Camera-type eye (tissue), 1 donor: ENCODE measurements around a stretch of chr6.

GRCh38 chr6:15244622-15245262 lies 1.1 kb upstream of the JARID2 start:
- RAMPAGE, long total RNA: no peak

DNA sequence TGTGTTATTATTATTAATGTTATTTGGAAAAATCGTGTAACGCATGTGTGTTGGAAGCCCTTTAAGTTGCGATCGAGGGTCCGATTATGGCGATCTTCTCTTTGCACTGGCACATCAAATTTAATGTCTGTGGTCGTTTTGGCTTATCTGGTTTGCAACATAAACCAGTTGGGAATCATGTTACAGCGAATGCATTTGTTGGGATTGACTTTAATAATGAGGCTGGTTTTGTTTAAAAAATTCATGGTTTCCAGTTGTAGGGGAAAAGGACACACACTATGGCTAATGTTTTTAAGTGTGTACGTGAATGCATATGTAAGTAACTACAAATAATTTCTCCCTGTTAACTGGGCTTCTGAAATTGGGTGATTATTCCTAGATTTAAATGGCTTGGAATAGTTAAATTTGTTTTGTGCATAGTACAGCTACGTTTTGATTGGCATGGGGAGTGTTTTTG lies 1.1 kb downstream of the JARID2 start:
- RAMPAGE, long total RNA: no peak

DNA sequence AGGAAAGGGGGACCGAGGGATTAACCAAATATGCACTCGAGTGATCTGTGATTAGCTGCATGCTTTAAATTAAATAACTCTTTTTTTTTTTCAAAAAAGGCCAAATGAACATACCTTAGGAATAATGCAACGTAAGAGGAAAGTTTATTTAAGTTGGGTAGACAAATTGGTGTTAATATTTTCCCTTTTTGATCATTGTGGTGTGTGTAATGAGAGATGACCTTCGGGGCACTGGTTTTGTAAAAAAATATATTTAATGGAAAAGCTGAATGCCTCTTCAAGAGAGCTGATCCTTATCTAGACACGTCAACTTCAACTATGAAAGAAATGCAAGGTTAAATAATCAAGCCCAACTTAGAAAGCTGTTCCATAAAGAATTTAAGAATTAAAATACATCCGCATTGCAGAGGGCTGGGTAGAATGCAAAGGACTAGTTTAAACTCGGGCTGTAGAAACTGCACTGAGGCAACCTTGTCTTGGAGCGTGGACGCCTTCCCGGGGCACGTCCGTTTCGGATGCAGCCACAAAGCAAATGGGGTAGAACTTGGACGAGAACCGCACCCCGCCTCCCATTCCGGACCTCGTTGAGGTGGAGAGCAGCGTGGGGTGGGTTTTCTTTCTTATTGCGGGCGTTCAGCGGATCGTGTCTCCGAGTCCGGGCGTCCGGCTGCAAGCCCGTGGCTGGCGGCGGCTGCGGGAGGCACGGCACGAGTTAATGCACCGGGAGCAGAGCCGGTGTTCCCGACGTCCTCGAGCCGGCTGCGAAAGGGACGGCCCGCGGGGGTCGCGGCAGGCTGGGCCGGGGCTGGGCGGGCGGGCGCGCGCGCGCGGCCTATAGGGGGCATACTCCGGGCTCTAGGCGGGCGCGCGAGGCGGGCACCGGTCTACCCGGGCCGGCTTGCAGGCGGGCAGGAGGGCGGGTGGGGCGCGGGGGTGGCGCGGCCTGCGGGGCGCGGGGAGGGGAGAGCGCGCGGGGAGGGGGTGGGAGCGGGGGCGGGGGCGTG lies 1.9 kb downstream of the JARID2 start:
- RAMPAGE, long total RNA: no peak

DNA sequence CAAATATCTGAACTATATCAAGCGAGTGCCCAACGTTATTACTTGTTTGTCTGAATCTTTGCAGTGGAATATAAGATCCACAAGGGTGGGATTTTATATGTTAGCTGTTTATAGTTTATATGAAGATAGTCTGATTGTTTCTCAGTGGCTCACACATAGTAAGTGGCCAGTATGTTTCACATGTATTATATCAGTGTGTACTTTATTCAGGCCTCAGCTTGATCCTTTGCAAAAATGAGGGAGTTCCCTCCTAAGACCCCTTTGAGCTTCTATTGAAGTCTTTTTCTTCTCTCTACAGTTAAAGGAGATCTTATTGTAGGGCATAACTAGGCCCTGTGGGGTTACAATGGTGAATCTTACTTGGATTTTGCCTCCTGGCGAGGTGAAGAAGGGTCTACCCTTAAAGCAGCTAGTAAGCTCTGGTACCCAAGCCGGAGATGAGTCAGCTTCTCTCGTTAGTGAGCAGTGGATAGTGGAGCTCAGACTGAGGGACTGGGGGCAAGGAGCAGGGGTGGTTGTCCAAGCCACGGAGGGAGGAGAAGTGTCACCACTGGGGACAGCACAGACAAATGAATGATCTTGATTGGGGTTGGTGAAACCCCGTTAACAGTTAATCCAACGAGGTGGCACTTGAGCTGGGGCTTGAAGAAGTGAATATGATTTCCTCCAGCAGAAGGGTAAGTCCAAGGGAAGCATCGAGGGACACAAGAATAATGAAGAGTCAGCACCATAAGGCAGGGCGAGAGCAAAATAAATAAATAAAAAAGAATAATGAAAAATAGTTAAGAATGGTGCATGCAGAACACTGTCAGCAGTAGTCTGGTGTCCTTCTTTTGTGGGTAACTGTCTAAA lies 42.8 kb downstream of the JARID2 start:
- RAMPAGE, long total RNA: no peak

GRCh38 chr6:15364121-15364969 lies 118.5 kb downstream of the JARID2 start:
- RAMPAGE, long total RNA: no peak

DNA sequence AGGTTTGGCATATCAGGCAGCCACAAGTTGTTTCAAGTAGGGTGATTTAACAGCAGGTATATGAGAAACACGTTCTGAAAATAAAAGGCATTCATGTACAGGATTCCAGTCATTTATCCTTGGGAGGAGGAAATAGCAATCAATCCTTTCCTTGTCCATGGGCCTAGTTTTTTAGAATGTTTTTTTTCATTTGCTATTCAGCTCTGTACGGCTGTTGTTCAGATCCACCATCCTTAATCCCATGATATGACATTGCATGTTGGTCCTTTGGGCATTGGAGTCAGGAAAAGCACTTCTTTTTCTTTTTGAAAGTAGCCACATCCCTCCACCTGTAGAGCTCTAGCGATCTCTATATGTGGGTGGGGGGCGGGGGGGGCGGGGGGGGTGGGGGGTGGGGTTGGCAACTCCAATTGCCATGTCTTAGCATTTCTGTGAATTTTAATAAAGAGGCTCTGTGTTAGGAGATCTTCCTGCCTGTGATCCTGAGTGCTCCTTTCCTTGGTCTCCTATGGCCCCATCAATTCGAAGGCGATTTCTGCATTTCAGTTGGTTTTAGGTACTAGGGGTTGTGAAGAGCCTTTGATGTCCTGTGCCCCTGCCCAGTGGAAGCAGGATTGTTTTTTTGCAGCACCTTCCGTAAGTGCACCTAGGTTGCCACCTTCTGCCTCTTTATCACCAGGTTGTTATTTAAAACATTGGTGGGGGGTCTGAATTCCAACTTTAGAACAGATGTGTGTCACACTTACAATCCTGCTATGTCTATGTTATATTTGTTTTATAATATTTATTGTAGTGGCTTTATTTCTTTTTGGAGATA lies 120.5 kb downstream of the JARID2 start:
- RAMPAGE, long total RNA: no peak

GRCh38 chr6:15373700-15374299 lies 127.9 kb downstream of the JARID2 start:
- RAMPAGE, long total RNA: no peak

DNA sequence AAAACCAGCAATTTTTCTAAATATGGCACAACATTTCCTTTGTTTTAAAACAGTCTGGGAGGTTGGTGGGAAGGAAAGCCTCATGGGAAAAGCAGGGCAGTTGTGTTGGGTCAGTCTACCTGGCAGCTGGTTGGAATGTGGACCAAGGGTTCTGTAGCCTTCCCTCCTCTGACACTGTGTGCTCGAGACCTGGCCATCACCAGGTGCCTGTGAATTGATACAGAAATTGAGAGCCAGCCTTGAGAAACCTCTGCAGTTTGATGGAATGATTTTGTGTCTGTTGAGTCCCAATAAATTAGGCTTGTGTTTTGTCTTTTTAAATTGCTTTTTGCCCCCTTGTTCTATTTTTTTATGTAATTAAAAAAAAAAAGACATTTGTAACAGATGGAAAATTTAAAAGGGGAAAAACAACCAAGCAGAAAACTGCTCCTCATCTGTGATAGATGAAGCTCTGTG lies 202.8 kb downstream of the JARID2 start:
- RAMPAGE, long total RNA: no peak

DNA sequence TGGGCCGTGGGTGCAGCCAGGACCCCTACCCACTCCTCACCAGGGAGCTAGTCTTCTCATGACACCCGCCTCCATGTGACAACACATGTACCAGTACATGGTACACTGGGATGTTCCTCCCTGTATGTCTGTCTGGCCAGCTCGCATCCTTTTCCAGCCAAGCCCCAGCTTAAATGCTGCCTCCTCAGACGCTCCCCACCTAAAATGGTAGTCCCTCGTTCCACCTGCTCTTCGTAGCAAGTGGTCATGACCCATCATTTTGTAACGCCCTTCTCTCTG lies 162.4 kb downstream of the DTNBP1 start:
- RAMPAGE, long total RNA: no peak

- RAMPAGE, long total RNA: no peak
Observed at GRCh38 chr6:15515734-15516007, 147.2 kb downstream of the DTNBP1 start.

DNA sequence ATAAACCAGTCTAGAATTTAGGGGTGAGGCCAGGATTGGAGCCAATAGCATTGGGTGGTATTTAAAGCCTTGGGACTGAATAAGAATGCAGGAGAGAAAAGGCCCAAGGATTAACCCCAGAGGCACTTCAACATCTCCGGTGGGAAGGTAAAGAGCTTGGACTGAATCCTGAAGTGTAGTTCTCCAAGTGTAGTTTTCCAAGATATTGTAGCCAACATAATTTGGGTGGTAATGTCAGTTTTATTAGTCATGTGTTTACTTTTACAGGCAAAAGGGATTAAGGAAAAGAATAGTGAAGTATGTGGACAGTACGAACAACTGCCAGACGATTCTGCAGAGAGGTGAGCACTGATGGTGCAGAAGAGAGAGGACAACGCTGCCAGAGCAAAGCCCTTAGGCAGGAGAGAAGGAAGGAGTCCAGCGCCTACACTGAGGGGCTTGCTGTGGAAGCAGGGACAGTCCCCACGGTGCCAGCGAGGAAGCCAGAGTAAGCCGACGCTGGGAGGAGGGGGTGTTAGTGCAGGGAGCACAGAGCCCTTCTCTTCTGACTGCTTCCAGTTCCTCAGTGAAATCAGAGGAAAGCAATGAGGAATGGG lies 85.0 kb downstream of the DTNBP1 start:
- RAMPAGE, long total RNA: no peak

DNA sequence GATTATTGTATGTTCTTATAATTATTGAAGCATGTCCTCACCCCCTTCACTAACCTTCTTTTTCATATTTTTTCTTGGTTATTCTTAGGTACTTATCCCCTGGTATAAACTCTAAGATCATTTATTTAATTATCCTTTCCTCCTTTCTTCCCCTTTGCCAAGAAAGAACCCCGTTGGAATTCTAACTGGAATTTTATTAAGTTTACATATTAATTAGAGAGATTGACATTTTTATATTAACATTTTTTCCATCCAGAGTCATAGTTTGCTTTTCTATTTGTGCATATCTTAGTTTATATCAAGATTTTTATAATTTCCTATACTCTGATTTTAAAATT lies 56.9 kb upstream of the DTNBP1 start:
- RAMPAGE, long total RNA: no peak

GRCh38 chr6:15949383-15949818 lies 179.5 kb upstream of the MYLIP start:
- RAMPAGE, long total RNA: no peak

DNA sequence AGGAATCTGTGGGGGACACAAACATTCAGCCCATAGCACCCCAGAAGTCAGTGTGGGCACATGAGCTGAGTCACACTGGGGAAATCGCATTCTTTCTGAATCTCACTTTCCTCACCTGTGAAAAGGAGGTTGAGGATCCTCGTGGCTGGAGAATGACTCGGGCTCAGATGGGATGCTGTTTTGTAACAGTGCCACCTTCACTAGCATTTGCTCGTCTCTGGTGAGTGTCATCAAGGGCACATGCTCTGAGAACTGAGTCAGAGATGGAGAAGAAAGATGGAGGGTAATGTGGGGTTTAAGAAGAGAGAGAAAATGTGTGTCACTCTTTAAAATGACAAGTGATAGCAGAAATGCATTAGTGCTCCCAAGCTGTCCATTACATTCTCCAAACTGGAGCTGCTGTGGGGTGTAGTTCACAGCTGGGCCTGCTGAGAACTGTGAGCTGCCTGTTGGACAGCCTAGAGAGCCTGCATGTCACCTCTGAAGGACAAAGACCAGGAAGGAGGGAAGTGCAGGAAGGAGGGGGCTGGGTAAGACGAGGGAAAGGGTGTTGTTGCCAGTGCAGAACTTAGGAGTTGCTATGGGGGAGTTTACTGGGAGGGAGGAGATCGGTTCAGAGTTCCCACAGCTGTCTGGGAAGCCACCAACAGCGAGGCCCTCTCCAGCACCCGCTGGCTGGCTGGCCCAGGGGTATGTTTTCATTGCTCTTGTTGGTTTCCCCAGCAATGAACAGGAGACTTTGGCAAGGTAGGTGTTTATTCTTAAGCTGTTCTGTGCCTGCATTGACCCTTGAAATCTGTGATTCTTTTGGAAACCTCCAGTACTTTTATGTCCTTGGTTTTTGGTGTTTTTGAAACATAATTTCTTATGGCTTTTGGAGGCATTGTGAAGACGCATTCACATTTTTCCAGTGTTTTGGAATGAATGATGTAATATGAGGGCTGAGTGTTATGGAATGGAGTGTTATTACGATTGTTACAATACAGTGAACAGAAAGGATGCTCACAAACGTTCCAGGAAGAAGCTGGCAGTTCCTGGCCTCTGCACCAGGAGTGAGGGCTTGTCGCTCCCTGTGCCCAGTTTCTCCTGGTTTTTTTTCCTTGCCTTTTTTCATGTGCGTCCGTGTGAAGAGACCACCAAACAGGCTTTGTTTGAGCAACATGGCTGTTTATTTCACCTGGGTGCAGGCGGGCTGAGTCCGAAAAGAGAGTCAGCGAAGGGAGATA lies 19.9 kb downstream of the GMPR start:
- RAMPAGE, long total RNA: no peak

DNA sequence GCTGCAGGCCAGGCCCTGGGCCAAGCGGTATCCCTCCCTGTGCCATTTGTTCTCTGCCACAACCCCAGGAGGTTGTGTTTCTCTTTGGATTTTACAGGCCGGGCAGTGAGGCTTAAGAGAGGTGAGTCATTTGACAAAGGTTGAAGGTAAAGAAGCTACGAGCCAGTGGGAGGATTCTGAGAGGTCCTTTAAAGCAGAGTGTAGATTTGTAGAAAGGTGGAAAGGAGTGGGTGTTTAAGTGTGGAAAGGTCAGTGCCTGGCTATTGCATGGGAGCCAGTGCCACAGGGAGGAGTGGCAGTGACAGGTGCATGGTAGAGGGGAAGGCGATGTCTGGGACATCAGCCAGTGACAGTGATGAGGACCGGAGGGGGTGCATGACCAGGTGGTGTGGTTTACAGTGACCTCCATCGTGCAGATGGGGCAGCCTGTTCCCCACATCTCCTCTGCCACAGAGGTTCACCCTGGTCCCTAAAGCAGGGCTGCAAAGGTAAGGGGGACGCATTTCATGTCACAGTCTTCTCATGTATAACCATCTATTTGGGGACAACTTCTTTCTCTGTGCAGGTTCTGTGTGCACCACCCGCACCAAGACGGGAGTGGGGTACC lies 39.9 kb downstream of the GMPR start:
- RAMPAGE, long total RNA: no peak

DNA sequence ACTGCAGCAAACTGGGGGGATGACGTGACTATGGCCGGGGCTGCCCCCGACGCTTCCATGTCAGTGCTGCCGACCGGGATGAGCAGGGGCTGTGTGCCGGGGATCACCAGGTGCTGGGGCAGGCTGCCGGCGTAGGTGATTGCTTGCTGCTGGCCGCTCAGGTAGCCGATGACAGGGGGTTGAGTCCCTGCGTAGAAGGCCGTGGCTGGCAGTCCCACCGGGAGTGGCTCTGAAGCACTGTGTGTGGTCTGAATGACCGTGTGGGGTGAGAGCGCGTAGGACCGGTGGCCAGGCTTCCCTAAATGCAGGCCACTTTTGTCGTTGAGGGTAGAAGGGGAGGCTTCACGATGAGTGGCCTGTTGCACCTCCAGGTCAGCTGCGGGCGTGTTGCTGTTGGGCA lies 88.4 kb downstream of the GMPR start:
- RAMPAGE, long total RNA: no peak

DNA sequence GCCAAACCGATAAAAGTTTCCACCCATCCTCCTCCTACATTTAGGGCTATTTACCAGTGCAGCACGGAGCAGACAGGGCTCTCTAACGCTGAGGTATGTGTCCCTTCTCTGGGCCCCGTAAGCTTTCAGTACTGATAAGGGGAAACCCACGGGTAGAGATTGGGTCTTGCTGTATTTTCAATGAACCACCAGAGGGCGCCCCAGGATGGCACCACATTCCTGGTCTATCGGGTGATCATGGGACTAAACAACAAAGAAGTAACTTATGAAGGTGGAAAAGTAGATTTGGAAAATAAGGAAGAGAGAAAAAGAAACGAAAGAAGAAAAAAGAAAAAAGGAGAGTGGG lies 93.7 kb downstream of the GMPR start:
- RAMPAGE, long total RNA: no peak

DNA sequence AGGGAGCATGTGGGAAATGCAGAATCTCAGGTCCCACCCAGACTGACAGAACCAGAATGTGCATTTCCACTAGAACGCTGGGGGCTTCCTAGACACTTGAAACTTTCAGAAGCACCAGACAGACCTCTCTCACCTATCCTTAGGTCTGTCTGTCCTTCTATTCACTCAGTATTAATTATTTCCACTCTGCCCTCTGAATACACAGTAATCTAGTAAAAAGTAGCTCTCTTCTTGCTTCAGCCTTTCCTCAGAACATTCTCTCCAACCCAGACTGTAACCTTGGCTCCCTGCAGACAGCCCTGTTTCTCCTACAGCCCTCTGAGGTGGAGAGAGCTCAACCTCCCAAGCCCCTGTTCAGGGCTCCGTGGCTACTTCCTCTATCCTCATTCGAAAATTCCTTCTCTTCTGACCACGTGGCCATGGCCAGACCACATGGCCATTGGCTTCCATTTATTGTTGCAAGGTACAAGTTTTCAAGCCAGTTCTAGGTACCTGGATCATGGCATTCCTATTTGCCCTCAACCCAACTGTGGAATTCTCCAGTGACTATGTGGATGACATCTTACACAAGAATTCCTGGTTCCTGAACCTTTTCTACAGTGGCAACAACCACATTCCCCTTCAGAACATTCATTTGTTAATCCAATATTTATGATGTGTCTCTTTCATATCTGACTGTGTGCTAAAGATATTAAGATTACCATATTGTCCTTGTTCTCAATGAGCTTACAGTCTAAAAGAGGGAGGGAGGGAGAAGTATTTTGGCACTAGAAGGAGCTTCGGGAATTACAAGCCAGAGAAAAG lies 161.8 kb downstream of the GMPR start:
- RAMPAGE, long total RNA: no peak

- RAMPAGE, long total RNA: no peak
Observed at GRCh38 chr6:16487692-16488644, 249.6 kb downstream of the GMPR start.

GRCh38 chr6:16683741-16684395 lies 77.4 kb downstream of the ATXN1 start:
- RAMPAGE, long total RNA: no peak